ENCODE measurements around the gene SP9.

DNA sequence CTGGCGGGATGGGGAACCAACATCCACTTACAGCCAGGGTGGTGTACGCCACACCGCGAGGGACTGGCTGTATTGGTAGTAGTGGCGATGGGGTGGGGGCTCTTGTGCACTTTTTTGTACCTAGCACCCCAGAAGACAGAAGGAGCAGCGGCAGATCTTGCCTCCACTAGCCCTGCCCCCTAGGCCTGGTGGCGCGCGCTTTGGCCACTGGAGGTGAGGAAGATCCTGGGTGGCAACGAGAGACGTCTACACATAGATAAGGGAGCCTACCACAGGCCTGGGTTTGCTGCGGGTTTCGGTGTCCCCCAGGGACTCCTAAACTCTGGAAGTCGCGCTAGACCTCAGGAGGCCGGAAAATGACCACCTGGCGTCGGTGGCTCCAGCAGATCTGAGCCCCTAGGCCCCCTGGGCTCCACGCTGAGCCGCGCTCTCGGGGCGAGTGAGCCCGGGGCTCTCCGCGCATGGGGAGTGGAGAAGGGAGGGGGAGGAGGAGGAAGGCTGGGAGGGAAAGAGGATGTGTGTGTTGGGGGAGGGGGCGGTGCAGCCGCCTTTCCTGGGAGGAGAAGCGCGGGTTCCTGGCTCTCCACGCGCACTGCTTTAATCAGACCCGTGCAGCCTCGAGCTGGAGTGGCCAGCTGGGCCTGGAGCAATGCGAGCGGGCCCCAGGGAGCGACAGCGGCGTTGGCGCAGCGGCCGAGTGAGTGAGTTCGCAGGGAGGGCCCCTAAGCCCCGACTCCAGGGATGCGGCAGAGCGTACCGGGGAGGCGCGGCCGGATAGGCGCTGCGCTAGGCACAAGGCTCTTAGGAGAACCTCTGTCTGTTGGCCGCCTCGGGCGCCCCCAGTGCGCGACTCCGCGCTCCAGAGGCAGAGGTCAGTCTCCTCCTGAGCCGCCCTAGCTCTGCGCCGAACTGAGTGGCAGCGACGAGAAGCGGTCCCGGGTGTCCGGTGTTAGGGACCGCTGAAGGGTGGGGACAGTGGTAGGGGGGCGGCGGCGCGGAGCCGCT is 820 bp upstream of the DLX1 start:
- PRO-cap, 2 experiments: peak in 1 of 2 experiments; most common plus-strand start position 625 of the sequence (in 1); most common minus-strand start position 441 of the sequence (in 1)

GRCh38 chr2:172230540-172231651 is 128.2 kb upstream of the DLX2 start:
- PRO-cap, 2 experiments: peak in 1 of 2 experiments; most common plus-strand start chr2:172231219 (in 1)

- PRO-cap, 2 experiments: peak in 1 of 2 experiments; most common plus-strand start chr2:172234401 (in 1)
Measured at GRCh38 chr2:172233821-172234527, 131.3 kb upstream of the DLX2 start.

GRCh38 chr2:172252156-172252700 is 149.5 kb upstream of the DLX2 start:
- PRO-cap, 2 experiments: peak in 1 of 2 experiments; most common plus-strand start chr2:172252429 (in 1); most common minus-strand start chr2:172252224 (in 1)

GRCh38 chr2:172374328-172374614 is 53.1 kb upstream of the ITGA6 start:
- PRO-cap, 2 experiments: no peak in any of the 2 experiments

GRCh38 chr2:172437608-172438241 is 10.3 kb downstream of the ITGA6 start:
- PRO-cap, 2 experiments: no peak in any of the 2 experiments

DNA sequence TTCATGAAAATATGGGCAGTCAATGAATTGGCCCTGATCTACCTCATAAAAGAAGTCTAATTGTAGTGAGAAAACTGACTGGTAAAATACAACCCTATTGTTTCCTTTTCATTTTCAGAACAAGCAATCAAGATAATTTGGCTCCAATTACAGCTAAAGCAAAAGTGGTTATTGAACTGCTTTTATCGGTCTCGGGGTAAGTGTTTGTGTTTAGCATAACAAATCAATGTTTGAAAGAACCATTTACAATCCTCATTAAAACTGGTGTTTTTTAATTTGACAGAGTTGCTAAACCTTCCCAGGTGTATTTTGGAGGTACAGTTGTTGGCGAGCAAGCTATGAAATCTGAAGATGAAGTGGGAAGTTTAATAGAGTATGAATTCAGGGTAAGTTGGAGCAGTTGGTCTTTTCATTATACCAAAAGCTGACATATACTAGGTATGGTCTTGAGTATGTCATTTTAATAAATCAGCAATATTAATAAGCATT is 60.5 kb downstream of the ITGA6 start:
- PRO-cap, 2 experiments: no peak in any of the 2 experiments

DNA sequence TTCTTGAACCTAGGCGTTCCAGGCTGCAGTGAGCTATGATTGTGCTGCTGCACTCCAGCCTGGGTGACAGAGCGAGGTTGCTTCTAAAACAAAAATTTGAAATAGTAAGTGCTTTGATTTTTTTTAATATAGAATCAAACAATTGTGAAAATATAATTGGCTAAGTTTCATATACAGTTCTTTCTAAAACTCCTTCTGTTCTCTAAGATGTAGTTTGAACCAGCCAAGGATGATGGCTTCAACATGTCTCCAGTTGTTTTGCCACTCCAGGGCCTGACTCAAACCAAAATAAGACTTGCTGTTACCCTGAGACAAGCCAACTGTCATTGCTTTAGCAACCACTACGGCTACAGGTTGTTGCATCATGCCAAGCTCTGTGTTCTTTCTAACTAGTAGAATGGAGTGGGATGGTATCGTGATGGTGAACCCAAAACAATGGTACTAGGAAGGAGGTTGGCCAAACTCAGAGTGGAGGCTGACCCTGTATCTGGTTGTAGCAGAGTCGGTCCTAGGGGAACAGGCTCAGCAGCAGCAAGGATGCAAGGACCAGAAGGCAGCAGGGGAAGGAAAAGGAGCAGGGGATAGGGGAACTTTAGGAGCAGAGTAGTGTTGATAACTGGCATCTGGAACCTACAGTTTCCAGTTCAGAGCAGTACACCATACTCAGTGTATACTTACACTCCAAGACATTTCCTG is 51.5 kb downstream of the PDK1 start:
- PRO-cap, 2 experiments: no peak in any of the 2 experiments

DNA sequence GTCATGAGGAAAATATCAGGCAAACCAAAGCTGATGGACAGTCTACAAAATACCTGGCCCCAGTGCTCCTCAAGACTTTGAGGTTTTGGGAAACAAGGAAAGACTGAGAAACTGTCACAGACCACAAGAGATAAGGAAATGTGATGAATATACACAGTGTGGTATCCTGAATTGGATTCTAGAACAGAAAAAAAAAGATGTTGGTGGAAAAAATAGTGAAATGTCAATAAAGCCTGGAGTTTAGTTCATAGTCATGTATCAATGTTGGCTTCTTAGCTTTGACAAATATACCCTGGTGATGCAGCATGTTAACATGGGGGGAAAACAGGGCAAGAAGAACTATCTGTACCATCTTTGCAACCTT is 28.7 kb downstream of the MAP3K20 start:
- PRO-cap, 2 experiments: no peak in any of the 2 experiments

- PRO-cap, 2 experiments: no peak in any of the 2 experiments
Measured at GRCh38 chr2:173134744-173135568, 59.3 kb downstream of the MAP3K20 start.

- PRO-cap, 2 experiments: no peak in any of the 2 experiments
Measured at GRCh38 chr2:173159583-173160405, 84.1 kb downstream of the MAP3K20 start.

DNA sequence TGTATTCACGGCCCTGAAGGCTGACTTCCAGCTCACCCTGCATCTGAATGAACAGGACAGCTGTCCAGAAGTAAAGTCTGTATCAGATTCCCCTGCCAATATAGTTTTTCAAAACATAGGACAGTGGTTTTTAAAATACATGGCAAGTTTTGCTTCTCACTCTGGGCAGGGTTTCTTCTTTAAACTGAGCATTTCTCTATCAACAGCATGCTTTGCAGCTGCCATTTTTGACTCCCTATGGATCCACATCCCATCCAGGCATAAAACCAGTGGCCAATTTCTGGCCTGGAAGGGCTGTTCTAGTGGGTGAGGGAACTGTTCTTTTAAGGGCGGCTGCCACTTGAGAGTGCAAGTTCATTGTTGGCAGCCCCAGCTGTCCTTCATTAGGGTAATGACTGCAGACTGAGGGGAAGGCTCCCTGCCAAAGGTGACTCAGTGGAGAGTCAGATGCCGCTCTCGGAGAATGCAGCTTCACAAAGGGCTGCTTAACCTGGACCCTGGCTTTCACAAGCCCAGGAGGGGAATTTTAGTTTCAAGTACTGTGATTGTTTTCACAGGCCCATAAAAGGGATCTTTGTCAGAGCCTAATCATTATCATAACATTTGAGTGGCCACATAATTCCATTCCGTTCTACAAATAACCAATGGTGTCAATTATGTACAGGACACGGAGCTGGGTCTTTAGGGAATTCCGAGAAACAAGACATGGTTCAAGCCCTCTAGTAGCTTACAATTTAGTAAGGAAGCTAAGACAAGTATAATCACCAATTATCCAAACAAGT is 235.6 kb downstream of the CDCA7 start:
- PRO-cap, 2 experiments: no peak in any of the 2 experiments

- PRO-cap, 2 experiments: no peak in any of the 2 experiments
Measured at GRCh38 chr2:173874877-173875369, 90.2 kb downstream of the SP3 start.

DNA sequence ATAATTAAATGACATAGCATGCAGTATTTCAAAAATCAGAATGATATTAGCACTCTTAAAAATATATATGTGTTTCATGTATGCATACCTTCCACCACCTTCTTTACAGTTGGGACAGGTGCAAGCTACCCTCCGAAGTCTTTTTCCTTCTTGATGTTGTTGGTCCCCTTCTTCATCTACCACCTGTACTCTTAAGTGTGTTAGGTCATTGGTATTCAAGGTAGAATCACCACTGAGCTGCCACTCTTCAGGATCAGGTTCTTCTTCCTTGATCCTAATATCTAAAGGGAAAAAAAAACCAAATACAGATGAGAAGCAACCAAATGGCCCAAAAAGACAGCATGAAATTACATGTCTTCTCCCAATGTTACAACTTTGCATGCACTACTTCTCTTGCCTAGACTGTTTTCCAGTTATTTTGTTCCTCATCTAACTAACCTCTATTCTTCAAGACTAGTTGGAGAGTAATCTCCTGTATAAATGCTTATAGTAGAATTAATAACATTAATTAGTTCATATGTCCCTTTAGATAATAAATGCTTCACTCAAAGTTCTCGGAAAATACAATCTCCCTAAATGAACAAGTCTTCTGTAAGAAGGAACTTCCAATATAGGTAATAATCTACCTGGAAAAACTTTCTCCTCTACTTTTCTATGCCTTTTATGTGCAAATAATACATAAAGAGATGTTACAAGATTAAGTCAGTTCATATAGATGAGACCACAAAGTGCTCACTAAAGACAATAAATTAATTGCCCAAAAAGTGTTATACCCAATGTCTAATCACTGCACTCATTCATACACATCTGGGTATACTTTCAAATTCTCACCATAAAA is 46.4 kb downstream of the SP3 start:
- PRO-cap, 2 experiments: no peak in any of the 2 experiments

DNA sequence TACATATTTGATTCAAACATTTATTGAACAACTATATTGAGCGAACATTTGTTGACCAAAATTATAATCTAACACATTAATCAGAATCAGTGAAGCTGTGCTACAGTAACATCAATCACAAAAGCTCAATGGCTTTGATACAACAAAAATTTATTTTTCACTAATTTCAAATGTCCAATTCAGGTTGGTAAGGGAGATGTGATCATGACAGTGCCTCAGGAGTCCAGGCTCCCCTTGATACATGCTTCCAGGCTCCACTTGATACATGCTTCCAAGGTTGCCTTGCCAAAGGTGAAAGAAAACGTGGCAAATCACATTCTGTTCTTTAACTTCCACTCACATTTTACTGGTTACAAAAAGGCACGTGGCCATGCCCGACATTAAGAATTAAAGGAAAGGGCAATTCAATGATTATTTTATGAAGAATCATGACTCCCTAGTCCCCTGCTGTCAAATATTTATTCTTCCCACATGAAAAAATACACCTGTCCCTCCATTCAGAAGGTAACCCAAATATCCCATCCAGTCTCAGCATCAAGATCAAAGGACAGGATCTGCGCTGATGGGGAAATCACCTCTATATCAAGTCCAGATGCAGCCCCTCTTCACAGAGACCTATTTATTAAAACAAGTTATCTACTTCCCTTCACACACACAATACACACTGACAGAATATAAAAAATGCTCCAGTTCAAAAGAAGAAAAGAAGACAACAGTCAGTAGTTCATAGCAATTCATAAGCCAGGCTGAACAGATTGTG is 36.1 kb downstream of the SP3 start:
- PRO-cap, 2 experiments: no peak in any of the 2 experiments

- PRO-cap, 2 experiments: no peak in any of the 2 experiments
Measured at GRCh38 chr2:173945478-173945969, 19.6 kb downstream of the SP3 start.

DNA sequence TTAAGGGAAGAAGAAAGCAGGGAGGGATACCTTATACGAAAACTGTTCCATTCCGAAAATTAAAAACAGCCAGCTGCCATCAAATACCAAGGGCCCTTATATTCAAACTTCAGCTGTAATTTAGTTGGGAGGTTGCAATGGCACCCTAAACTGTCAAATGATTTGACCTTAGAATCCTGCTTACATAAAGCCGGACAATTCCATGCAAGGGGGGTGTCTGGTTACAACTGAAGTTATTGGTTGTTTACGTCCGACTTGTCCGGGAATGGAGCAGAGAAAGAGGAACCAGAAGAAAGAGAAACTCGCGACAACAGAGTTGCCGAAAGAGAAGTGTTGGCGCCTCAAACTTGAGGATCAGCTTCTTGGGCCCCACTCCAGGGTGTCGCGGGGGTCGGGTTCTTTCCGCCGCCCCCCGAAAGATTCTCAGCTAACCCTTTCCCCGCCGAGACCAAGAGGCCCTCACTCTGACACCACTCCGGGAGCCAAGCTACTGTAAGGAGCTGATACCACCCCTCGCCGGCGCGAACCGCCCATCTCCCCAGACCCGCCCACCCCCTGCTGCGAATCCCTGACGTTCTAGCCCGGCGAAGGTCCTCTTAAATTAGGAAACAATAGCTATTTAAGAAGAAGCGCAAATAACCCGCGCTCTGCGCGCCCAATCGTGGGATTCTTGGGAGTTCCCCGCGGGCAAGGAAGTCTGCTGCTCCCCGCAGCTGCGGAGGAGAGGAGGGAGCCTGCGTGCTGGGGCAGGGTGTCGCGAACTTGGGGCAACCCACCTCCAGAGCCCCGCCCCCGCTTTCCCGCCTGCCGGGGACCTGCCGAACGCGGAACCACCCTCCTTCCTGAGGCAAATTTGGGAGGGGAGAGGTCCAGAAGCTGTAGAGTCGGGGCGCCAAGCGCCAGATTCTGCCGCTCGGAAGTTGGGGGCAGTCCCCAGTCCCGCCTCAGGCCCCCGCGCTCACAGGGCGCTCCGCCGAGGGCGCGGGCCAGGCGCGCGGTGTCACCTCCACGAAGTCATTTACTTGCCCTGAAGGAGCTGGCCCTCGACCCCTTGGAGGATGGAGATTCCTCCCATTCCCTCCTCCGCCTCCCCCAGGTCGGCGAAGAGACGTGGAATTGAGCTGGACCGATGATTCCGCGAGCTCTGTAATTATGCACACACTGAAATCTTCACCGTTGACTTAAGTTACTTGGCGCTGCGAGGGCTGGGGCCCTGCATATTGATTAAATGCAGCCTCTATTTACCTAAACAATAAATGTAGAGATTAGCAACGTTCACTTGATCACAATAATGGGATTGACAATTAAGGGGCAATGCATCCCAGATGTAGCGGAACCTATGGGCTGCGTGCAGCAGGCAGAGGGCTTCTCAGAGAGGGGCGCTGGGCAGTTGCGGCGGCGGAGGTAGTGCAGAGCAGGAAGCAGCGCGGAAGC is 8.5 kb upstream of the SP9 start:
- PRO-cap, 2 experiments: no peak in any of the 2 experiments

GRCh38 chr2:174334368-174335162 is at the start of gene SP9:
SP9 (plus strand) TSS chr2:174334954.
- PRO-cap, 2 experiments: peak in 1 of 2 experiments; most common plus-strand start chr2:174334954 (in 1)

DNA sequence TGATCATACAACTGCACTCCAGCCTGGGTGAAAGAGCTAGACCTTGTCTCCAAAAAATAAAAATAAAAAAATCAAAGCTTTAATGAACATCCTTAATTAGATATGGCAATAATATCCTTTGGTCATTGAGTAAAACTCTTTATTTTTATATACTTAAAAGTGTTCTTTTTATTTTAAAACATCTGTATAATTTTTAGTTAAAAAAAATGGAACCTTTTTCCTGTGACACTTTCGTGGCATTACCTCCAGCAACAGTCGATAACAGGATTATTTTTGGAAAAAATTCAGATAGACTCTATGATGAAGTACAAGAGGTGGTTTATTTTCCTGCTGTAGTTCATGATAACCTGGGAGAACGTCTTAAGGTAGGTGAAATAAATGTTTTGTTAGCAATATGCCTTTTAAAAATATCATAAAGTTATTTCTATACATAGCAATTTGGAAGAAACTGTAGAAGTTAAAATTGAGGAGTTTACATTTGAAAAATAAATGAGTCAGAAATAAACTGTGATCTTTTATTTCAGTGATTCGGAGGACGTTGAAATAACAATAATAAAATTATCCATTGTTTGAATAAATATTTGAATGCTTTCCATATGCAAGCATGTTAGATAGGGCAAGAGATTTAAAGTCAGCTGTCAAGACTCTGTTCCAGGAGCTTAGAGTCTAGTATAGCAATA is 2.7 kb downstream of the SCRN3 start:
- PRO-cap, 2 experiments: no peak in any of the 2 experiments

GRCh38 chr2:174555252-174556096 is 42.1 kb downstream of the WIPF1 start:
- PRO-cap, 2 experiments: no peak in any of the 2 experiments